A673 (cell line): ENCODE data around the genes ANAPC16, FAM149B1, MYOZ1 and SEC24C.

- PRO-cap: no peak
Measured at GRCh38 chr10:72062697-72063274, 25.6 kb downstream of the SPOCK2 start.

DNA sequence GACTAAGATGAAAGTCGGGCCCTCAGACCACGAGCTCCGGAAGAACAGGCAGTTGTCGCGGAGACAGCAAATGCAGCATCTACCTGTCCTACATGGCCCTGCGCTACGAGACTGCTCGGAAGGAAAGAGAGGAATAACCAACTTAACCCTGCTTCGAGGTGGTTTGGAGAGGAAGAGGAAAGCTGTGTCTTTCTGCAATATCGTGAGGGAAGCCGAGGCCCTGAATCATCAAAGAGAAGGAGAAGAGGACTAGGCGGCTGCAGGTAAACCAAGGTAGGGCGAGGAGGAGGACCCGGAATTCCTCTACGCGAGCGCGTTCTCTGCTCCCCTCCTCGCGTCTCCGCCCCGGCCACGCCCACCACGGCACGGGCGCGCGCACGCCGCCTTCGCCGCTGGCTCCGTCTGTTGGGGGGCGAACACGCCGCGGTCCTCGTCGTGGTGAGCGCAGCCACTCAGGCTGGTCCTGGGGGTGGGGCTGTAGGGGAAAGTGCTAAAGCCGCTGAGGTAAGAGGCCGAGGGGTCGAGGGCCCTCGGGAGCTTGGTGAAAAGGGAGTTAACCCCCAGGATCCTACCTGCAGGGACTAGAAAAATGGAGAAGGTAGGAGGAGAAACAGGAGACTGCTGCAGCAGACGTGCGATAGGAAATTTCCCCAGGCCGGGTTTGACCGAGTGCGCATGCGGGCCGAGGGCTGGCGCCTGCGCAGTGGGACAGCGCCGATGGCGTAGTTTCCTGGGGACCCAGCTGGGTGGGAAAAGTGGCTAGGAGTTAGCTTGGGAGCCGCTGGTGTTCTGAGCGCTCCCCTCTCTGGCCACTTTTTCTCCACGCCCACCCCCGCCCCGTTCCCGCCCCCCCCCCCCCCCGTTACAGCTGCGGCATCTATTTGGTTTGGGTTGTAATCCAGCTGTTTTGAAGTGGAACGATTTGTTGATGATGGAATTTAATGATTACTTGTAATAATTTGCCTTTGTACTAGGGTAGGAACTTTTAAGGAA lies at the start of gene ANAPC16:
TSS of gene ANAPC16 (plus strand) at position 378 of the 993 bp plus-strand sequence.
- PRO-cap: bidirectional peak, plus-strand start at position 415 of the sequence, minus-strand start at position 322 of the sequence; bidirectional peak, plus-strand start at position 752 of the sequence, minus-strand start at position 663 of the sequence

DNA sequence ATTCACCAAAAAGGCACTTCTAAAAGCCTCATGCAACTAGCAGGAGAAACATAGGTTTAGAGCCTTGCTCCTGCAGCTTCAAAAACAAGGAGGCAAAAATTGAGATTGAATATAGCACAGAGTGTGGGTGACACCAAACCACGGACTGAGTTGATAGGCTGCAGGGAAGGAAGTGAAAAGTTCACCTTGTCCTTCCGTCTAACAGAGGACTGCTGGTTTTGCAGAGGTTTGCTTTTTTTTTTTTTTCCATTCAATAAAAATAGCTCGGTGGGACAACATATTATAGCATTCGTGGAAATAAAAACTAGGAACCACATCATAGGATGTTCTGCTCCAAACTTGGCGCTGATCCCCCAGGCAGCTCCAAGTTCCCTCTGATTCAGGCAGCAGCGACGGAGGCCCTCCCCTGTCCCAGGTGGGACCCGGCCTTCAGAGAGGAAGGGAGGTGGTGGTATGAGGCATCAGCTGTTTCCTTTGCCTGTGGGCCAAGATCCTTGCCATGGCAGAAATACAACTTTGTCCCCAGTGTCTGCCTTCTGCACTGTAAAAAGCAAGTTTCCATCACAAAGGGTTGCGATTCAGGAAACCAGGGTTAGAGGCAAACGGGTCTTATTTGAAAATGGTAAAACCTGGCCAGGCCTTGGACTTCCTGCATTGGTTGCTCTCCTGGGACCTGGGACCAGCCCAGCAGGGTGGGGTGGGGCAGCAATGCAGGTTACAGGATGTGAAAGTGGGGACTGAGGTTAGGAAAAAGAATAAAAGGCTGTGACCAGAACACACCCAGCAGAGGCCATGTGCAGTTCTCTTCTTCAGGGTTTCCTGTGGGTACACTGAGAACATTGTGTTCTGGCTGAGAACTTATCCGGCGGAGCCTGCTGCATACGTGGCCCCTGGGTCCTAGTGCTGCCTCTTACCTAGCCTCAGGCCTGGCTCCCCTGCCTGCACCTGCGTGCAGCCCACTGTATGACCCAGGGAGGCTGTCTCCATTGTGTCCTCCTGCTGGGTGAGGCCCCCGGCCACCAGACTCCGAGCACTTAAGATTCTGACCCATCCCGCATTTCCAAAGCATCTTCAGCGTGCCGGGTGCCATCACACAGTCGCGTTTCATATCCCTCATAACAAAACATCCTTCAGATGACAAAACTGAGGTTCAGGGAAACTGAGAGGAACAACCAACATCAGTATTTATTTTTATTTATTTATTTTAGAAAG lies 25.2 kb upstream of the DDIT4 start:
- PRO-cap: unidirectional peak, minus-strand start at position 832 of the sequence

GRCh38 chr10:72261444-72262068 lies 12.2 kb upstream of the DDIT4 start:
- PRO-cap: bidirectional peak, plus-strand start at chr10:72261509, minus-strand start at chr10:72261276

DNA sequence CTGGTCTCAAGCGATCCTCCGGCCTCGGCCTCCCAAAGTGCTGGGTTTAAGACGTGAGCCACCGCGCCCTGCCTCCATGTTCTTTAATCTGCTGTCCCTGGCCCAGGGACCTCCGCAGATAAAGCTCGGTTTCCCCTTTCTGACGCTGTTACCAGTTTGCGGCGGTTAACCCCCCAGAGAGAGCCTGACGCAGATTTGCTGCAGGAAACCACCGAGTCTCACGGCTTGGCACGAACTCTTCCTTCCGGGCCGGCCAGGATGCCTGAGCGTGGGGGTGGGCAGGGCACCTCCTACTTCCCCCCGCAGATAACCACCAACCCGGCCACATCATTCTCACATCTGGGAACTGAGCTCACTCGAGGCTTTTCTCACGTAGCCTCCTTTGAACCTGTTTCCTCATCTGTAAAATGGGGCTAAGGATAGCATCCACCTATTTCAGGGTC lies 23.4 kb downstream of the DDIT4 start:
- PRO-cap: bidirectional peak, plus-strand start at position 336 of the sequence, minus-strand start at position 90 of the sequence

- PRO-cap: no peak
Measured at GRCh38 chr10:72637425-72637901, 11.6 kb upstream of the MICU1 start.

GRCh38 chr10:72743908-72745073 lies 52.3 kb downstream of the MCU start:
- PRO-cap: no peak

DNA sequence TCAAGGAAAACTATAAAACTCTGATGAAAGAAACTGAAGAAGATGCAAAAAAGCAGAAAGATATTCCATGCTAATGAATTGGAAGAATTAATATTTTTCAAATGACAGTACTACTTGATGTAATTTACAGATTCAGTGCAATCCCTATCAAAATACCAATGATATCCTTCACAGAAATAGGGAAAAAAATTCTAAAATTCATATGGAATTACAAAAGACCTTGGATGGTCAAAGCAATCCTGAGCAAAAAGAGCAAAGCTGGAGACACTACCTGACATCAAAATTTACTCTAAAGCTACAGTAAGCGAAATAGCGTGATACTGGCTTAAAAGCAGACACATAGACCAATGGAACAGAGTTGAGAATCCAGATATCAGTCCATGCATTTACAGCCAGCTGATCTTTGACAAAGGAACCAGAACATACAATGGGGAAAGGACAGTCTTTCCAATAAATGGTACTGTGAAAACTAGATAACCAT lies 85.1 kb downstream of the MCU start:
- PRO-cap: no peak

DNA sequence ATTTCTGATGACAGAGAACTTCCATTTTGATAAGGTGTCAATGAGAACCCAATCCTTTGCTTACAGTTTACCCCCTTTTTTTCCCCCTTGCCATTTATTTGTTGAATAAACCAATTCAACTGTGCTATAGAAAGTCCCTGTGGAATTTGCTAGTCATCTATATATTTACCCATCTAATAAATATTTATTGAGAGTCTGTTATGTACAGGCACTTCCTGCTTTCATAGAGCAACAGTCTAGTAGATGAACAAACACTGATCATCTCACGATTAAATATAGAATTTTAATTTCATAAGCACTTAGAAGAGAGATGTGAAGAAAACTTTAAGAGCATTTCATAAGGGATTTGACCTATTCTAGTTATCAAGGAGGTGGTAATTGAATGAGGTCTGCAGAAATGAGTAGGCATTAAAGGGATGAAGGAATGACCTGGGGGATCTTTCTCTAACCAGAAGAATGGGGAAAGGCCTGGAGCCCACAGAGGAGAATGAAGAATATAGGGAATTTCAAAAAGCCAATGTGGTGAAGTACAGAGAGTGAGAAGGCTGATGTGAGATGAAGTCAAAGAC lies 87.9 kb upstream of the OIT3 start:
- PRO-cap: no peak

GRCh38 chr10:72809491-72810256 lies 83.9 kb upstream of the OIT3 start:
- PRO-cap: no peak

DNA sequence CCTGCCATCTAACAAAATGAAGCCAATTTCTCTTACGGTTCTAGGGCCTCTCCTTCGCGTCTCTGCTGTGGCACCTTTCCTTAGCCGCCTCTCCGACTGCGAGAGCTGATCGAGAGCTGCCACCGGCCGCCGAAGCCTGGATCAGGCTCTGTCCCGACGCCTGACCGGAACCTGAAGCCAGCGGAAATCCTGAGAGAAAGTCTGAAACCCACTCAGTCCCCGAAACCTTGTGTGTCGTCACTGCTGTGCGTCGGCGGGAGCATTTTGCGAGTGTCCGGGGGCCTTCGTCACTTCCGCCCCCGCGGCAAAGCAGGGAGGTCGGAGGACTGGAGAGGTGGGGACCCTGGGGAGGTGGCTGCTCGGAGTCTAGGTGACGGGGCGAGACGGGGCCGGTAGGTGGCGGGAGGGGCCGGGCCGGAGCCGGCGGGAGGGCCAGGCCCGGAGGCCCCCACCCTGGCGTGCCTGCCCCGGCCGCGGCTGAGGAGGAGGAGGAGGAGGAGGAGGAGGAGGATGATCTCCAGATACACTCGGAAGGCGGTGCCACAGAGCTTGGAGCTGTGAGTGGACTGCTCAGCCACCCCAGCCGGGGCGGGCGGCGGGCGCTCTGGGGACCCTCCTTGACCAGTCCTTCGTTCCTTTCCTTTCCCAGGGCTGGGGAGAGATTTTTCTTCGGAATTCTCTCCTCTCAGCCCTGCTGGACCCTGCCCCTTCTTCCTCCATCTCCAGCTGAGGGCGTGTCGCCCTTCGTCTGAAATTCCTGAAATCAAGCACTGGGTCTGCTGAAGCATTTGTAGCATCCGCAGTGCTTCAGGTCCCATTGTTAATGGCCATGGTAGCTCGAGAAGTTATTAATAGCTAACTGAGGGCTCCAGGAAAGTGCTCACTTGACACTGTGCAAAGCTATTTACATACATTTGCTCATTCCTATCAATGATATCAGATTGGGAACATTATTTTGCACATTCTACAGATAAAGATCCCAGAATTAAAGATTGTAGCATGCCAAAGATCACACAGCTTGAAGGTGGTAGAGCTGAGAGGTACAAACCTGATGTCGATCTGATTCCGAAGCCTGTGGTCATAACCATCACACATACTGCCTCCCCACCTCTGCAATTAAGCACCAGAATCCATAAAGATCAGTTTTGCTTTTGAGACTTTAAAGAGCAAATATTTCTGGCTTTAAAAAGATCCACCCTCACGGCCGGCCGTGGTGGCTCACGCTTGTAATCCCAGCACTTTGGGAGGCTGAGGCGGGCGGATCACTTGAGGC lies at the start of gene FAM149B1:
TSS of gene FAM149B1 (plus strand) at position 290 of the 1,273 bp plus-strand sequence.
- PRO-cap: bidirectional peak, plus-strand start at position 290 of the sequence, minus-strand start at position 191 of the sequence

DNA sequence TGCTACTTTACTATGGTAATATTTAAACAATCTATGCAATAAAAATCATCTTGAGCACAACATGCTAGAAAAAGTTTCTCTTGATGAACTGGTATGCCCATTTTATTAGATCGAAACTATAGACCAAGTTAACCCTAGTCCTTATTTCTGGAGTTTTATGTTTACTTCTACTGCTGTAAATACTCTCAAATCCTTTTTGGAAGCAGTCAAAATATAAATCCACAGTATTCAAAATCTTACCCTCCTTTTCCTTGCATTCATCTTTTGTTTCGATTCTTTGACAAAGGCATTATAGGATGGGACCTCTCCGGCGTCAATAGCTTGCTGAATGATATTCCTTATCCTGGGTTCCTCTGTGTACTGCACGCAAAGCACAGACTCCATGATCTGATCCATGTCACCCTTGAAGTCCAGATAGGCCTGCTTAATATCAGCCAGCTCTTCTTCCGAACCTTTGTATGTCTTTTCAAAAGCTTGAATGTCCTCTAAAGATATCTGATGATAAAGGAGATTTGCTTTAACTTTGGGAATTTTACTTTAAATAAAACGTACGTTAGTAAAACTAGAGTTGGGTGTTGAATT lies 1.3 kb downstream of the DNAJC9 start:
- PRO-cap: no peak

DNA sequence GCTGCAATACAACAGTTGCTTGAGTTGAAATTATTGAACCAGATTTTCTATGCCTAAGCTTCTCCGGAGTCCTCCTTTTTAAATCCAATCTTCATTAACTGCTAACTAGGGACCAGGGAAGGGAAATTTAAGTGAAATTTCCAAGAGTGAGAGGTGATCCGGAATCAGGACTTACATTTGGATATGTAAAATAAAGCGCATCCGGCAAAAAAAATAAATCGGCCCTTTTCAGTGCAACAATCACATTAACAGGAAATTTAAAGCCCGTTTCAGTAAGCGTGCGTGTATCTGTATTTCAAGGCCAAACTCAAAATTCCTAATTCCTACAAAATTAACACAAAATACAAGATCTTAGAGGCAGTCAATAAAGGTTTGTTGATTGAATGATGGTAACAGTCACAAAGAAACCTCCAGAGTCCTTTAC lies 779 bp downstream of the DNAJC9 start:
- PRO-cap: no peak

DNA sequence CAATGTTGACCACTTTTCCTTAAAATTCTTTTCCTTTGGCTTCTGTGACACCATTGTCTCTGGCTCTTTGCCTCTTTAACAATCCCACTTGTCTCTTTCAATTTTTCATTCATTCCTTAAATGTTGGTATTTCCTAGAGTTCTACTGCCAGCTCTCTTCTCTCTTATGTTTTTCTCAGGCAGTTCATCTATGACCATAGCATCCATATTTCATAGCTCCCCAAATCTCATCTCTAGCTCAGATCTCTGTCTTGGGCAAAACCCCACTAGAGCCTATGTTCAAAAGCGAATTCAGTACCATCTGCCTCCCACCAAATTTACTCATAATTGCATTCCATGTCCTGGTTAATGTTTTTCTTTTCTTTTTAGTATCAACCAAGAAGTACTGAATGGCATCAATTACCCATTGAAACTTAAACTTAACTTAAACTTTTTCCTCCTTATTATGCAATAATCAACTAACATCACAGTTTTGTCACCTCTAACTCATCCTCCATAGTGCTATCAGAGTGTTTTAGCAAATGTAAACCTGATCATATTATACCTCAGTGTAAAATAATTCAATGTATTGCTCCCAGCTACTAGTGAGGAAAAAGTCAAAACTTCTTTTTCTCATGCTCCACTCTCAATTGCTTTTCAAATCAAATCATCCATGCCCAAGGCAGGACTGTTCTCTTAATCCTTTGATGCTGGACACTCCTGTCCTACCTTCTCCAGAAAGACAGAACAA lies 43.4 kb upstream of the MRPS16 start:
- PRO-cap: no peak

DNA sequence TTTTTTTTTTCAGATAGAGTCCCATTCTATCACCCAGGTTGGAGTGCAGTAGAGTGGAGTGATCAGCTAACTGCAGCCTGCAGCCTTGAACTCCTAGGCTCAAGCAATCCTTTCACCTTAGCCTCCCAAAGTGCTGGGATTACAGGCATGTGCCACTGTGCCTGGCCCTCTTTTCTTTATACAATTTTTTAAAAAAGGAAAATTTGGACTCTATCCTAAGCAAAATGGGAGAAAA lies 28.7 kb upstream of the MSS51 start:
- PRO-cap: no peak

DNA sequence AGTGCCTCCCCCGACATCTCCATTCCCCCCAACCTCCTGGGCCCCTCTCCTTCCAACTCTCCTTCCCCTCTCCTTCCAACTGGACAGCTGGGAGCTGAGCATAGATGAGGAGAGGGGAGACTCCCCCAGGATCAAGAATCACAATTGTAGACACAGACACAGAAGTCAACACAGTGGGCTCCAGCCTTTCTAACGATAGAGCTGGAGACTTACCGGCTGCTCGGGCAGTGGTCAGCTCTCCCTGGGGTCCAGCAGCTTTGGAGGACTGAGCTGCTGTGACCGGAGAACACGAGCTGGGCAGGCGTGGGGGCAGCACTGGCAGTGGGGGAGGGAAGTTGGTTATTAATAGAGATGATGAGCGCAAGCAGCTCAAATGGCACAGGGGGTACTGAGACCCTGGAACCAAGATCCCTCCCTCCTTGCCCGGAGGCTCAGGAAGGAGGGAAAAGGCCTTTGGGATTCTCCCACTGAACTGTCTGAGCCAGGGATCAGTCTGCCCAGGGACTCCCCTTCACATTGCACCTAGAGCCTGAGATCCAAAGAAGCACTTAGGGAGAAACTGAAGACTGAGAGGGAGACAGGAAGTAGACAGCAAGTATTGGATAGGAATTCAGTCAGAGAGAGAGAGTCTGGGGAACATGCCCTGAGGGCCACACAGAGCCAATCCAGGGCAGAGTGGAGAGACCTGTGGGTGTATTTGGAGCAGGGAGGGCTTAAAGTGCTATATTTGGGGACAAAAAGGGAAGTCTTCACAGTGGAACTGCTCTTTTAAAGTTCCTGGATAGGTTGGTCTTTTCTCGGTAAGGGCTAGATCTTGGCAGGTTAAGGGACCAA lies at the start of gene MYOZ1:
TSS of gene MYOZ1 (minus strand) at position 277 of the 834 bp plus-strand sequence.
- PRO-cap: no peak

GRCh38 chr10:73743672-73744979 lies at the start of gene SEC24C:
TSS of gene SEC24C (plus strand) at chr10:73744372.
- PRO-cap: bidirectional peak, plus-strand start at chr10:73743992, minus-strand start at chr10:73743984; bidirectional peak, plus-strand start at chr10:73744372, minus-strand start at chr10:73744247; bidirectional peak, plus-strand start at chr10:73744864, minus-strand start at chr10:73744748

DNA sequence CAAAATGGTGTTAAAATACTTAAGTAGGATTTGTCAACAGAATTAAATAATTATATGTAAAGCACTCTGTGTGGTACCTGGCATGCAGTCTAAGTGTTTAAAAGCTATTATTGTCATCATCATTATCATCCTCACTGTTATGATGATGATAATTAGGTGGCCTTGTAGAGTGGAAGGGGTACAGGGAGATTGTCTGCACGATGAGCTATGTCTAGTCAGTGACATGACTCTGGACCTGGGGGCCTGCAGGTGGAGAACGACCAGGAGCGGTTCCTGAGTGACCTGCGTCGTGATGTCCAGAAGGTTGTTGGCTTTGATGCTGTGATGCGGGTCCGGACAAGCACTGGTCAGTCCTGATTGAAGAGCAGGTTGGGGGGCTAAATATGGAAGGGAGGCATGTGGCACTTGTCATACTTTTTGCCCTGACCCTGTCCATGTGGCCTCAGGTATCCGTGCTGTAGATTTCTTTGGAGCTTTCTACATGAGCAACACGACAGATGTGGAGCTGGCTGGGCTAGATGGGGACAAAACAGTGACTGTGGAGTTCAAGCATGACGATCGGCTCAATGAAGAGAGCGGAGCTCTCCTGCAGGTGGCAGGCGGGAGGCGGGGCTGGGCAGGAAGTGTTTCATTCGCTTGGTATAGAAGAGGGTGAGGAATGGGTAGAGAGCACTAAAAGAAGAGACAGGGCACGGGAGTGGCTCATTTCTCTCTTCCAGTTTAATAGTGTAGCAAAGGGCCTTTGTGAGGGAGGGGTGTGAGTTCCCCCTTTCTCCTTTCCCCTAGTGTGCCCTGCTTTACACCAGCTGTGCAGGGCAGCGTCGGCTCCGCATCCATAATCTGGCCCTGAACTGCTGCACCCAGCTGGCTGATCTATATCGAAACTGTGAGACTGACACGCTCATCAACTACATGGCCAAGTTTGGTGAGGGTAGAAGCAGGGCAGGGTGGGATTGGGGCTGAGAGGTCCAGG lies 3.2 kb upstream of the FUT11 start:
- PRO-cap: no peak

GRCh38 chr10:73770516-73770972 lies 1.5 kb upstream of the FUT11 start:
- PRO-cap: no peak

DNA sequence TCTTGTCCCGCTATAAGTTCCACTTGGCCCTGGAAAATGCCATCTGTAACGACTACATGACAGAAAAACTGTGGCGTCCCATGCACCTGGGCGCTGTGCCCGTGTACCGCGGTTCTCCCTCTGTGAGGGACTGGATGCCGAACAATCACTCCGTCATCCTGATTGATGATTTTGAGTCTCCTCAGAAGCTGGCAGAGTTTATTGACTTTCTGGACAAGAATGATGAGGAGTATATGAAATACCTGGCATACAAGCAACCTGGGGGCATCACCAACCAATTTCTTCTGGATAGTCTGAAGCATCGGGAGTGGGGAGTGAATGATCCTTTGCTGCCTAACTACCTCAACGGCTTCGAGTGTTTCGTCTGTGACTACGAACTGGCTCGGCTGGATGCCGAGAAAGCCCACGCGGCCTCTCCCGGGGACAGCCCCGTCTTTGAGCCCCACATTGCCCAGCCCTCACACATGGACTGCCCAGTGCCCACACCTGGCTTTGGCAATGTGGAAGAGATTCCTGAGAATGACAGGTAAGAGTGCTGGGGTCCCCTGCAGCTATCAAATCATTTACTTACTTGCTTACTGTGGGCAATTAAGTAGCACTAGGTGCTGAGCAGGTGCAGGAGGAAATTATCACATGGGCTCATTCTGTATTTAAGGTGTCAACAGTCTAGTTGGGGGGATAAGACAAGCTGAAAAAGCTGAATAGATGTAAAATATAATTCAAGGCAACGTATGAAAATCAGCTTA lies 1.4 kb downstream of the FUT11 start:
- PRO-cap: no peak